OCI-LY7 (cell line): ENCODE results near the genes CLEC4G and CLEC4M.

- PRO-cap: no peak
- RAMPAGE, long total RNA: no peak
Measured at GRCh38 chr19:7257658-7258098, 36.5 kb downstream of the INSR start.

DNA sequence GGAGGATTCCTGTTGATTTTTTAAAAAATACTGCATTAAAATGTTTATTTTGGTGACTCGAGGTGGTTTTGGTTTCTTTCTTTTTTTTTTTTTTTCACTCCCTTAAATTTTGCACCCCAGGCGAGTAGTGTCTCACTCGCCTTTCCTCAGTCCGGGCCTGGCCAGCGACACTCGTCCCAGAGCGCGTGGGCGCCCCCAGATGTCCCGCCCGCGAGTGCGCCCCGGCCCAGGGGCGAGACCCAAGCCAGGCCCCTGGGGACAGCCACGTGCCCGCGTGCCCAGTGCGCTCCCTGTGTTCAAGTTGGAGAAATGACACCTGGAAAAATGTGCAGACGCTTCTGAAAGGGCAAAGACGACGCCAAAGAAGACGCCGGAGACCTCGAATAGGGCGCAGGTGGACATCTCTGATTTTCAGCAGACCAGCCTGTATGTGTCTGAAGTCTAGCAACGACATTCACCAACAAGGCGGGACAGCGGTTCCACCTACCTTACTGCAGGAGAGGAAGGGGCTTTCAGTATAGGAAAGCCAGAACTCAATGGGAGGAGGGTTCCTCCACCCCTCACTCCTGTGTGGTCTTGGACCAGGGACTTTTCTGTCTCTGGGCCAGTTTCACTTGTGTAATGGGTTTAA lies 608 bp upstream of the INSR start:
- PRO-cap: no peak
- RAMPAGE, long total RNA: no peak

- PRO-cap: no peak
- RAMPAGE, long total RNA: no peak
Measured at GRCh38 chr19:7333666-7334268, 15.0 kb upstream of the ARHGEF18 start.

DNA sequence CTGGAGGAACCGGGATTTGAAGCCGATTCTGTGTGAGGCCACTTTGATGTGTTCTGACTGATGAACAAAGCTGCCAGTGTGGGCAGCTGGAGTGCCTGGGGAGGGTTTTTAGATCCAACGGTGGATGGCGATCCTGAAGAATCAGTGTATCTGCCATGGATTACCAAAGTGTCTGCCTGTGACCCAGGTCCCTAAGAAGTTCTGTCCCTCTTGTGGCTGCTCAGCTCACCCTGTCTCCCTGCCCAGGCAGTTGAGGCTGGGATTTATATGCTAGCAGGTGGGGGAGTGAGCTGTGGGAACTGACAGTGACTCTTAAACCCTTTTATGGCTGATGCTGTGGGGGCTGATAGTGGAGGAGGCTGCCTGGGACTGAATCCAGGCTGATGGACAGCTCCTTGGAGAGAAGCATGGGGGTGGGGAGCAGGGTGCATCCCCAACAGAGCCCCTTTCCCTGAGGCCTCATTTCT lies 8.4 kb downstream of the ARHGEF18 start:
- PRO-cap: no peak
- RAMPAGE, long total RNA: no peak

- PRO-cap: no peak
- RAMPAGE, long total RNA: no peak
Measured at GRCh38 chr19:7479931-7481204, 8.5 kb downstream of the PEX11G start.

DNA sequence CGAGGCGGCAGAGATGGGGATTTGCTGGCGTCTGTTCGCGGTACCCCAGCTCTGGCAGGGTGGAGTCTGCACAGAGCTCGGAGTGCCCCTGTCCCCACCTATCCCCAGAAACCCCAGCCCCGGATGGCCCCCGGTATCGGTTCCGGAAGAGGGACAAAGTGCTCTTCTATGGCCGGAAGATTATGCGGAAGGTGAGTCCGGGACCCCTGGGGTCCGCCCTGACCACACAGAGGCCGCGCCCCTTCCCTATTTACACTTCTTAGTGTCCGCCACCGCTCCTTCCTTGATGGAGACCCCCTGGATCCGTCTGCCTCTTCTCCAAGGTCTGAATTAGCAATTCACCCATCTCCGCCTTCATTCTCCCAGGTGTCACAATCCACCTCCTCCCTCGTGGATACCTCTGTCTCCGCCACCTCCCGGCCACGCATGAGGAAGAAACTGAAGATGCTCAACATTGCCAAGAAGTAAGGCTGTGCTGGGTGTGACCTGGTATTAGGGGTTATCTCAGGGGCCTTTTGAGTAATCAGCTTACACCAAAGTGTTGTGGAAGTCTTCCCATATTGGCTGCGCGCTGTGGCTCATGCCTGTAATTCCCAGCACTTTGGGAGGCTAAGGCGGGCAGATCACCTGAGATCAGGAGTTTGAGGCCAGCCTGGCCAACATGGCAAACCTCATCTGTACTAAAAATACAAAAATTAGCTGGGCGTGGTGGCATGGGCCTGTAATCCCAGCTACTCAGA lies 736 bp downstream of the PNPLA6 start:
- PRO-cap: no peak
- RAMPAGE, long total RNA: no peak

GRCh38 chr19:7544563-7545186 lies 9.2 kb downstream of the PNPLA6 start:
- PRO-cap: no peak
- RAMPAGE, long total RNA: no peak

DNA sequence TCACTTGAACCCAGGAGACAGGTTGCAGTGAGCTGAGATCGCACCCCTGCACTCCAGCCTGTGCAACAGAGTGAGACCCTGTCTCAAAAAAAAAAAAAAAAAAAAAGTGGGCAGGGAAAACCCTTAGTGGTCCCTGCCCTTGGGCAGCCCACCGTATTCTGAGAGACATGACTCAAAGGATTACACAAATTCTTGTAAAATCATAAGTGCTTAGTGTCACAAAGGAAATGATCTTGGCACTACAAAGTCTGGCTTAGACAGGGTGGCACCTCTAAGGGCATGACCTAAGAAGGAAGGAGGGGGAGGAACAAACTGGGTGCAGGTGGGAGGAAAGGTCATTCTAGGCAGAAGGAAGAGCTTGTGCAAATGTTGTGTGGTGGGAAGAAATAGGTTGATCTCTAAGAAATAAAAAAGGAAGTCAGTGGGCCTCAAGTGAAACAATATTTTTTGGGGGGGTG lies 10.3 kb downstream of the PNPLA6 start:
- PRO-cap: no peak
- RAMPAGE, long total RNA: no peak

DNA sequence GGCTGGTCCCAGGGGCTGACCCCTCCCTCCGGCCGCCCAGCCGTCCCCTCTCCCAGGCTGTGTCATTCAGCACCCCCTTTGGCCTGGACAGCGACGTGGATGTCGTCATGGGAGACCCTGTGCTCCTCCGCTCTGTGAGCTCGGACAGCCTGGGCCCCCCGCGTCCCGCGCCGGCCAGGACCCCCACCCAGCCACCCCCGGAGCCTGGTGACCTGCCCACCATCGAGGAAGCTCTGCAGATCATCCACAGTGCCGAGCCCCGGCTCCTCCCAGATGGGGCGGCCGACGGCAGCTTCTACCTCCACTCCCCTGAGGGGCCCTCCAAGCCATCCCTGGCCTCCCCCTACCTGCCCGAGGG lies 16.0 kb downstream of the CAMSAP3 start:
- PRO-cap: no peak
- RAMPAGE, long total RNA: no peak

DNA sequence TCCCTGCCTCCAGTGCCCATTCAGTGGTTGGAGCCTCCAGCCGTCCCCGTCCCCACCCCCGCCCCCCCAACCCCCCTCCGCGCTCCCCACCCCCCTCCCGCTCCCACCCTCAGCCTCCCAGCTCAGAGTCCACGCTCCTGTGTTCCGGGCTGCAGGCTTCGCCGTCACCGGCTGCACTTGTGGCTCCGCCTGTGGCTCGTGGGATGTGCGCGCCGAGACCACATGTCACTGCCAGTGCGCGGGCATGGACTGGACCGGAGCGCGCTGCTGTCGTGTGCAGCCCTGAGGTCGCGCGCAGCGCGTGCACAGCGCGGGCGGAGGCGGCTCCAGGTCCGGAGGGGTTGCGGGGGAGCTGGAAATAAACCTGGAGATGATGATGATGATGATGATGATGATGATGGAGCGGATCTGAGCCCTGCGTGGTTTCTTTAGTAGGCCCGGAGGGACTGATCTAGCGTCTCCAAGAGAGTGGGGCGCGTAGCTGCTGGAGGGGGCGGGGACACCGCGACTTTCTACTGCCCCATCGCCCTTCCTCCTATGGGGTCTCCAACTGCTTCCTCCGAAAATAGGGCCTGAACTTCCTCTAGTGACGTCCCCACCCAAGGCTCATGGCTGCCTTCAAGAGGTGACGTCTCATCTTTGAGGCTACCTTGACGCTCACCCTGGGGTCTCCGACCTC lies 1.4 kb downstream of the RETN start:
- PRO-cap: no peak
- RAMPAGE, long total RNA: no peak

DNA sequence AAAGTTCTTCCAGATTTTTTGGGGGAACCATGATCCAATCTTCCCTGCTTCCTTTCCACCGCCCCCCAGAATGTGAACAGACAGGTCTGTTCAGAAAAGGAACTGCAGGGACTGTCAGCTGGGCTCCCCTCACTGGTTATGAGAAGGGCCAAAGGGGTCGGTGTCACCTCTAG lies 4.6 kb downstream of the TRAPPC5 start:
- PRO-cap: no peak
- RAMPAGE, long total RNA: no peak

- PRO-cap: no peak
- RAMPAGE, long total RNA: no peak
Measured at GRCh38 chr19:7731867-7732366, at the start of gene CLEC4G. TSS of gene CLEC4G (minus strand) at chr19:7732110.

- PRO-cap: no peak
- RAMPAGE, long total RNA: no peak
Measured at GRCh38 chr19:7762908-7763483, at the start of gene CLEC4M. TSS of gene CLEC4M (plus strand) at chr19:7763243.

DNA sequence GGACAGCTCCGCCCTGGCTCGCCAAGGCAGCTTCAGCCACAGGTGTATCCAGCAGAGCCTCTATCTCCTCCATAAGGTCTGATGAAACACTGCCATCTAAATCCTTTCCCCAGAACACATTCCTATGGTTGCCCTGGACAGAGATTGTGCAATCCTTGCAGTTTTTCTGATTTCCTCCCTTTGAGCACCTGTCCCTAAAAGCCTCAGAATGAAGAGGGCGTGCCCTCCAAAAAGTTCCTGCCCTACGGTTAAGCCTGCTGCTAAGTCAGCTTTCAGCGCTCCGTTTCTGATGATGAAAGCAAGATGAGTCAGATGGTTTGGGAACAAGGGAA lies 21.0 kb downstream of the CLEC4M start:
- PRO-cap: no peak
- RAMPAGE, long total RNA: no peak

- PRO-cap: no peak
- RAMPAGE, long total RNA: no peak
Measured at GRCh38 chr19:7852790-7853846, 21.1 kb downstream of the PRR36 start.

GRCh38 chr19:7923614-7924255 lies 2.2 kb downstream of the CTXN1 start:
- PRO-cap: no peak
- RAMPAGE, long total RNA: no peak

GRCh38 chr19:7925002-7925873 lies 697 bp downstream of the CTXN1 start:
- PRO-cap: no peak
- RAMPAGE, long total RNA: no peak

DNA sequence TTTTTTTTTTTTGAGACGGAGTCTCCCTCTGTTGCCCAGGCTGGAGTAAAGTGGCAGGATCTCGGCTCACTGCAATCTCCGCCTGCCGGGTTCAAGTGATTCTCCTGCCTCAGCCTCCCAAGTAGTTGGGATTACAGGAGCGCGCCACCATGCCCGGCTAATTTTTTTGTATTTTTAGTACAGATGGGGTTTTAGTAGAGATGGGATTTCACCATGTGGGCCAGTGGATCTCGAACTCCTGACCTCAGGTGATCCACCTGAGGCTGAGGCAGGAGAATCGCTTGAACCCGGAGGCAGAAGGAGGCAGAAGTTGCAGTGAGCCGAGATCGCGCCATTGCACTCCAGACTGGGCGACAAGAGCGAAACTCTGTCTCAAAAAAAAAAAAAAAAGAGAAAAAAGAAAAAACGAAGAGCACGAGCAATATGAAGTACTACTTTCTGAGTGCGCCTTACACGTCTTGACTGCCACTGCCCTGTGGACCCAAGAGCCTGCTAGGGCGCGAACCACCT lies 744 bp downstream of the TIMM44 start:
- PRO-cap: unidirectional peak, plus-strand start at position 271 of the sequence
- RAMPAGE, long total RNA: no peak

DNA sequence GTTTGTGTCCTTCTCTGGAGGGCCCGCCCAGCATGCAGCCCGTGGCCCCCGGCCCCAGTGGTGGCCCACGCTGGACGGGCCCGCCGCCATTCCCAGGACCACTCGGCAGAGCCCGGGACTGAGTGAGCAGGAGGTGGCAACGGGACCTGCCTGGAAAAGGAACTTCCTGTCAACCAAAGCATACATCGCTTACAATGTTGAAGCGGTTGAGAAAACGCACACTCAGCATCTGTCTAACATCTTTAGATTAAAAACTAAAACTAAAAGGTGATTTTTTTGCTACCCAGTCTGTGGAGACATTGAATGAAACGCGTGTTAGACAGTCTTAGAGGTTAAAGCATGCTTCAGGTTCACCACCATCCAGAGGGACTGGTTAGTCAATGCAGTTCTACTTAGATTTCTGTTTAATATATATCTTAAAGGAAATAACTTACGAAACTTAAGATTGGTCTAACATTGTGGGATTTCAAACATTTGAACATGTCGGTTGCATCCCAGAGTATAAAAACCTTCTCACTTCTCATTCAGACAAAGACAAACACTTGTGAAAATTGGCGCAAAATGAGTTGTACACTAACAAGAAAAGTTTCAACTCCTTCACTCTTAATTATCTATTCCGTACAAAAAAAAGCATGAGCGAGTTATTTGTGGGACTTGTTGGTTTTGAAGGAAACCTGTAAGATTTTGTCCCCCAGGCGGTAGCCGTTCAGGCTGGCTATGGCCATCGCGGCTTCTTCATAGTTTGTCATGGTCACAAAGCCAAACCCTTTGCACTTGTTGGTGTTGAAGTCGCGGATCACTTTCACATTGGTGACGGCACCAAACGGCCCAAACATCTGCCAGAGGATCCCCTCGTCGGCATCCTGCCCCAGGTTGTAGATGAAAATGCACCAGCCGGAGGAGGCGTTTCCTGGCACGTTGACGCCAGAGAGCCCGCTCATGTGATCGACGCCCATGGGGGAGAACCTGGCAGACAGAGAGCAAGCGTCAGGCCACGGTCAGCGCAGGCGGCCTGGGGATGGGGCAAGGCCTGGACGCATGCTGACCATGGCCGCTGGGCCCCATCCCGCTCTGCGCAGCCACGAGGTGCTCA lies 19.7 kb upstream of the TIMM44 start:
- PRO-cap: no peak
- RAMPAGE, long total RNA: no peak

DNA sequence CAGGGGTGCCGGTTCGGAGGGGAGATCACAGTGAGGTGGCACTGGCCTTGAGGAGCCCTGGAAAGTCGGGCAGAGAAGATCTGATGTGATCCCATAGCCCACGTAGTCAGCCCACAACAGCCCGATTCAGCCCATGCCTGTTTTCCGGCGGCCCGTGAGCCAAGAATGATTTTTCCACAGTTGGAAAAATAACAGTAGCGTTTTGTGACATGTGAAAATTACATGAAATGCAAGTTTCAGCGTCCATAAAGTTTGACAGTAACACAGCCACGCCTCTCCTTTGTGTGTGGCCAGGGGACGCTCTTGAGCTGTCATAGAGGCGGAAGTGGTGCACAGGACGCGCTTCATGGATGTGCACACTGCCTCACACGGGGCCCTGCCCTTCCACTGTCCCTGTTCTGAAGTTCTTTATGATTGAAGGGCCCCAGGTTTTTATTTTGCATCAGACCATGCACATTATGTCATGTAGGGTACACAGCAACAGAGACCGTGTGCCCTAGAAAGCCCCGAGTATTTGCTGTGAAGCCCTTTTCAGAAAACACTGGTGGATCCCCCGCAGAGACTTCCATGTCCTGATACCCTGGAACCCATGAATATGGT lies 12.4 kb upstream of the ELAVL1 start:
- PRO-cap: unidirectional peak, plus-strand start at position 333 of the sequence
- RAMPAGE, long total RNA: no peak